Cardiac atrium fibroblast (primary cell): ENCODE results near the genes BCL2L15, HIPK1 and BCAS2.

DNA sequence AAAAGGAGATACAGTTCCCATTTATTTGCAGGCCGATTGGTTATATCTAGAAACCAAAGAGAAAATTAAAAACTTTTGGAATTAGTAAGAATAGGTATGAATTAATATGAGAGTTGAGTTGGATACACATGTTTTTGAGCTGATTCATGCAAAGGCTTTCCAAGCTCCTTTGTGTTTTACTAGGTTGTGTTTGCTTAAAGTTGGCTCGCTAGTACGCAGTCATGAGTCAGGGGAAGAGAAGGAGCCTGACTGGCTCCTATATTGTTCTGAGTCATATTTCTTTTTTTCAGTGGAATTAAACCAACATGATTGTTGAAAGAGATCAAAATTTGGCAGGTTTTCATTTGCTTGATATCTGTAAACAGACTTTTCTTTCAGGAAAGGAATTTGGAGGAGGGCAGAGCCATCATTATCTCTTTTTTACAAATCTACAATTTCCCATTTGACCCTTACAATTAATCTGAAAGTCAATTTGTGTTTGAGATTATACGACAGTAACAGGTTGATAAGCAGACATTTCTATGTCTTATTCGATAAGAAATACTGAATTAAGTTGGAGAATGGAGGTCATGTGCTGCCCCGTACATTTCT, 66.7 kb downstream of the MAGI3 start:
- RAMPAGE, long total RNA = no peak

DNA sequence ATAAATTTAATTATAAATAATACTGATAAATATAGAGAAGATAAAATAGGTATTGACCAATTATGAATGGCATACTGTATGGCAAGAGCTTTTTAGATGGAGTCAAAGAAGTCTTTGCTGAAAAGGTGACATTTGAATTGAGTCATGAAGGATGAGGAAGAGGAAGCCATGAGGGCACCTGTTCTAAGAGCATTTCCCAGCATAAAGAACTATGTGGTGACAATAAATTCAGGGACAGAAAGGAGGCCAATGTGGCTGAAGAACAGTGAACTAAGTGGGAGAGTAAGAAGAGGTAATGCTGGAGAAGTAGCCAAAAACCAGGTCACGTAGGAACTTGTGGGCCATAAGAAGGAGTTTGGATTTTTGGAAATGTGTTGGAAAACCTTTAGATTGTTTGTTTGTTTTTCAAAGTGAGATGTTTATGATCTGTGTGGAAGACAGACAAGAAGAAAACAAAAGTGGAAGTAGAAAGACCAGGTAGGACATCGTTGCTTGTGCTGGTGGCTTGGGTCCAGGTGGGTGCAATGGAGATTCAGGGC, 67.5 kb downstream of the MAGI3 start:
- RAMPAGE, long total RNA = no peak

DNA sequence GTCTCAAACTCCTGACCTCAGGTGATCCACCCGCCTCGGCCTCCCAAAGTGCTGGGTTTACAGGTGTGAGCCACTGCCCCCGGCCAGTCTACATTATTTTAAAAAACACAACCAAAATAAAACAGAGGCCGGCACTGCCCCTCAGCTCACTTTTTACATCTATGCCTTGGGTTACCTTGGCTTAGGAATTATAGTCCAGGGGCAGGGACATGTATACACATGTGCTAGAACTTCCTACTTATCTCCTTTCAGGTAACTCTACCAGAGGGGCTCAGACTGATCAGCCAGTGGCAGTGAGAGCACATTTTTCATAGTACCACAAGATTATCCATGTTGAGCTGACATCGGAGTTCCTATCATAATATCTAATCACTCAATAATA, 17.8 kb downstream of the BCL2L15 start:
- RAMPAGE, long total RNA = no peak

GRCh38 chr1:113886842-113887870, at the start of gene BCL2L15:
TSS of gene BCL2L15 (minus strand) at chr1:113887581.
- RAMPAGE, long total RNA = no peak

DNA sequence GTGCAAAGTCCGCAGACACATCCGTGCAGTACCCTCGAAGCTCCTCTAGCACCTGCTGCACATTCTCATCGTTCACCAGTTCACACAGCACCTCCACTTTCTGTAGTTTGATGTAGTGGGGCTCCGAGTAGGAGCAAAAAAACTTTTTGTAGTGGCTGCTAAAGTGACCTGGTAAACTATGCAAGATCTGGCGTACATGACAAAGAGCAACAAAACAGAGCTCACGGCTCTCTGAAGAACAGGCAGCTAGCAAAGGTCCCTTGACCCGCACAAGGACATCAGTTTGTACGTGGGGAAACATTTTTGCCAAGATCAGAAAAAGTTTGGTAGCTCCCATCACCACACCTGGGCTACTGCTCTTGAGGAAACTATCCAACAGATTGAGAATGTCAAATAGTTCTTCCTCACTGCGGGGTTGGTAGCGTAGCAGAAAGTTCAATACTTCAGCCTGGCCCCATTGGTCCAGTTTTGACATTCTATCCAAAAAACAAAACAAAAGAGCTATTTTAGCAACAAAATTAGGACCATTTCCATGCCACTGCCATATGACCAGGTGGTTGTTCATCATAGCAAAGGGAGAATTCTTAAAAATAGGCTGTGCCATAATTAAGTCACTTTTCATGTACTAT, 4.6 kb downstream of the AP4B1 start:
- RAMPAGE, long total RNA = no peak

- RAMPAGE, long total RNA = no peak
Measured at GRCh38 chr1:113928840-113929414, at the start of gene HIPK1. TSS of gene HIPK1 (plus strand) at chr1:113929324.

DNA sequence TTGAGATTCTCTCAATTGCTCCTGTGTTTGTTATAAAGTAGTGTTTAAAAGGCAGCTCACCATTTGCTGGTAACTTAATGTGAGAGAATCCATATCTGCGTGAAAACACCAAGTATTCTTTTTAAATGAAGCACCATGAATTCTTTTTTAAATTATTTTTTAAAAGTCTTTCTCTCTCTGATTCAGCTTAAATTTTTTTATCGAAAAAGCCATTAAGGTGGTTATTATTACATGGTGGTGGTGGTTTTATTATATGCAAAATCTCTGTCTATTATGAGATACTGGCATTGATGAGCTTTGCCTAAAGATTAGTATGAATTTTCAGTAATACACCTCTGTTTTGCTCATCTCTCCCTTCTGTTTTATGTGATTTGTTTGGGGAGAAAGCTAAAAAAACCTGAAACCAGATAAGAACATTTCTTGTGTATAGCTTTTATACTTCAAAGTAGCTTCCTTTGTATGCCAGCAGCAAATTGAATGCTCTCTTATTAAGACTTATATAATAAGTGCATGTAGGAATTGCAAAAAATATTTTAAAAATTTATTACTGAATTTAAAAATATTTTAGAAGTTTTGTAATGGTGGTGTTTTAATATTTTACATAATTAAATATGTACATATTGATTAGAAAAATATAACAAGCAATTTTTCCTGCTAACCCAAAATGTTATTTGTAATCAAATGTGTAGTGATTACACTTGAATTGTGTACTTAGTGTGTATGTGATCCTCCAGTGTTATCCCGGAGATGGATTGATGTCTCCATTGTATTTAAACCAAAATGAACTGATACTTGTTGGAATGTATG, 4.9 kb upstream of the OLFML3 start:
- RAMPAGE, long total RNA = no peak

DNA sequence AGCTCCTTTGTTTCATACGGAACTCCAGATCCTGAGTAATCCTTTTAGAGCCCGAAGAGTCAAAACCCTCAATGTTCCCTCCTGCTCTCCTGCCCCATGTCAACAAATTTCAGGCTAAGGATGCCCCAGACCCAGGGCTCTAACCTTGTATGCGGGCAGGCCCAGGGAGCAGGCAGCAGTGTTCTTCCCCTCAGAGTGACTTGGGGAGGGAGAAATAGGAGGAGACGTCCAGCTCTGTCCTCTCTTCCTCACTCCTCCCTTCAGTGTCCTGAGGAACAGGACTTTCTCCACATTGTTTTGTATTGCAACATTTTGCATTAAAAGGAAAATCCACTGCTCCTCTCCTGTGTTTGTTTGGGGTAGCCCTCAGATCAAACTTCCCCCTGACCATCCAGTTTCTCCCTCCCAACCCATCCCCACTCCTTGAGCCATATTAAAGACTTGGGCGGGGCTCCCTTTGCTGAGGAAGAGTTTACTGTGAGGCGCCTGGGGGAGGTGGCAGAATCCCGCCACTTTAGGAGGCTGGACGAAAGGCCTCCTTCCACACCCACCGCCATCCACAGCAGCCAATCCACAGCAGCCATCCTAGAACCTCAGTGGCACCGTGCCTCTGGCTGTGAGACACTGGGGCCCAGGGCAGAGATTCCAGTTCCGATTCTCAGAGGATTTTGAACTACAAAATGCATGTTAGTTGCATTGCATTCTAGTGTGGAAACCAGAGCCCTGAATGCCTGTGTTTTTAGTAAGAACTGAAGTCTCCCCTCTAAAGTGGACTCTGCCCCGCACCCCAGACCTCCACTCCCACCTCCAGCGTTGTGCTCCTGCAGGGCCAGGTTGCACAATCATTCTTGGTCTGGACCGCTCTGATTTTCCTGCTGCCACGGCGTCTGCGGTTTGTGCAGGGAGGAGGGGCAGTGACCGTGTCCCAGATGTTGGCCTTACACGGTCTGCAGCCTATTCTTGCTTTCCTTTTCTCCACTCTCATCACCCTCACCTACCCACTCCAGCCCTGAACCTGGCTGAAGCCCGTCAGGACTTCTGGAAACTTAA, 3.0 kb downstream of the OLFML3 start:
- RAMPAGE, long total RNA = no peak

GRCh38 chr1:114031892-114032788, 52.9 kb downstream of the OLFML3 start:
- RAMPAGE, long total RNA = no peak

- RAMPAGE, long total RNA = no peak
Measured at GRCh38 chr1:114339307-114339899, 171.6 kb downstream of the TRIM33 start.

DNA sequence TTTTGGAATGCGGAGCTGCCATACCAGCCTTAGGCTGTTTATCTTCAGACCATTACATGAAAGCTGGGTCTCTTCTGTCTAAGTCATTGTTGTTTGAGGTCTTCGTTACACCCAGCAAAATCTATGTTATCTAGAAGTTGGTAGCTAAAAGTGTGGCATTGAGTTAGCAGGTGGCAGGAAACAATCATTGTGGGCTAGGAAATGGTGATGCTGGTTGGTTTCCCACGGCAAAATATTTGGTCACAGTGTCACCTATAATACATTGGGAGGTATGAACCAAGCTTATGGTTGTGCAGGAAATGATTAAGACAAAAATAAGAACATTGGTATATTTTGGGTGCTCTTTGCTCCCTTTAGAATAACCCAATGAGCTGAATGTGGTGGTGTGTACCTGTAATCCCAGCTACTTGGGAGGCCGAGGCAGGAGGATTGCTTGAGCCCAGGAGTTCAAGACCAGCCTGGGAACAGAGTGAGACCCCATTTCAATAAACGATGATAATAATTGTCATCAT, 169.7 kb downstream of the TRIM33 start:
- RAMPAGE, long total RNA = no peak

DNA sequence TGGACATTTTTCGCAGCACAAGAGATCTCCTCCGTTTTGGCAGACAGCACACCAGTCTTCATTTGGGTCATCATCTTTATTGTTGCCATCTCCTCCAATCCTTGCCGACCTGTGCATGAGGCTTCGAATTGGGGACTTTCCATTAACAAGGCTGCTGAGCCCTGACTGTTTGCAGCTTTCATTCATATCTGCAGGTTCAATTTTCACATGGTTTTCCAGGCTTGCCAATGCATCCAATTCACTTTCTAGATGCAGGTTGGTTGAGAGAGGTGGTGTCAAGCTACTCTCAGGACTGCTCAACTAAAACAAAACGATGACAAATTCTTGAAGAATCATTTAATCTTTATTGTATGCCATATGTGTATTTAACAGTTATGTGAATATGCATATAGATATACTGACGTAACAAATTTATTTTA, 105.5 kb downstream of the TRIM33 start:
- RAMPAGE, long total RNA = no peak

GRCh38 chr1:114581277-114582309, at the start of gene BCAS2:
TSS of gene BCAS2 (minus strand) at chr1:114581615.
- RAMPAGE, long total RNA = start-site peak on the minus strand at chr1:114581603-114581628, 573 and 228 reads in 2 replicates

DNA sequence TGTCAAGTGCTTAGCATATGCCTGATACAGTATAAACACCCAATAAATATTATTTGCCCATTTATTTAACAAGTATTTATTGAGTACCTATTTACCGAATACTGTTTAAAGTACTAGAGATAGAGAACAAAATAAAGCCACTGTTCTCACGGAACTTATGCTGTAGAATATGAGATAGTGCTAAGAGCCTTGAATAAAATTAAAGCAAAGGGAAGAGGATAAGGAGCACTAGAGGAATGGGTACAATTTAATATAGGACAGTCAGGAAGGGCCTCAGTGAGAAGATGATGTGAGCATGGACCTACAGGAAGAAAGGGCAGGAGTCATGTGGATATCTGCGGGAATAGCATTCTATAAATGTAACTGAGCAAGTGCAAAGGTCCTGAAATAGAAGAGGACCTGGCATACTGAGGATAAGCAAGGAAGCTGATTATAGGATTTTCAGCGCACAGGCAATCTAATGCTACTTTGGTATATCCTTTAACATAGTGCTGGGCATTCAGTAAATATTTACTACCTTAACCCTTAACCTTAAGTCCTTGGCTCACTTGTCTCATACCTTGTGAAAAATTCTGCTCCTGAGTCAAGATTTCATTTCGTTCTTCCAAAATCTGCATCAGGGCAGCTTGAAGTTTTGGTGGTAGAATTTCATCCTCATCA, 12.6 kb upstream of the BCAS2 start:
- RAMPAGE, long total RNA = no peak

DNA sequence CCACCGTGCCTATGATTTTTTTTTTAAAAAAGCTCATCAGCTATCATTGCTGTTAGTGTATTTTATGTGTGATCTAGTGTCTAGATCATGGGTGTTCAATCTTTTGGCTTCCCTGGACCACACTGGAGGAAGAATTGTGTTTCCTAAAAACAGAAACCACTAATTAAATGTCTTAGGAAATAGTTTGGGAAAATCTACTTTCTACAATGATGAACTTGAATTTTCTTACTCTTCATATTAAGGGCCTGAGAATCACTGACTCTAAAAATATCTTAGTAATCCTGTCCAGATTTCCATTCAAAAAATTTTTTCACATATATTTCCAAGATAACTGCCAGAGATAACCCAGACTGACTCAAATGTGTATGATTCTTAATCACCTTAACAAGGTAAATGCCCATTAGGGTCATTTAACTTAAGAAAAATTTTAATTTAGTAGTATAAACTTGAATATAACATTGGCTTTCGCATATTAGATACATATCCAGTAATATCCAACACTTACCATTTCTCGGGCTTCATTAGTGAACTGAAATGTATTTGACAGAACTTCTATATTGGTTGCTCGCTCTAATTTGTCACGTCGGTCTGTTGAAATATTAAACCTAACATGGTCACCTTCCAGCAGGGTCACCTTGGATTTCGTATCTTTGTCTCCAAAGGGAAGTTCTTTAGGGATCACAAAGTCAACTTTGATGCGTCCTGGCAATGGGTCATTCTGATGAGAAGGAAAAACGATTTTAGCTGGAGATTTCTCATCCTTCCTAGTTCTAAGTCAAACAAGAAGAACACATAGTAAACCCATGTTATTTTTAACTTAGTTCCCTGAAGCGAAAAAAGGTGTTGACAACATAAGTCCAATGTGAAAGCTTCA, 15.8 kb upstream of the NRAS start:
- RAMPAGE, long total RNA = no peak

GRCh38 chr1:114741833-114742282, 15.9 kb downstream of the CSDE1 start:
- RAMPAGE, long total RNA = no peak

GRCh38 chr1:115090573-115091026, 1.3 kb upstream of the TSPAN2 start:
- RAMPAGE, long total RNA = no peak

DNA sequence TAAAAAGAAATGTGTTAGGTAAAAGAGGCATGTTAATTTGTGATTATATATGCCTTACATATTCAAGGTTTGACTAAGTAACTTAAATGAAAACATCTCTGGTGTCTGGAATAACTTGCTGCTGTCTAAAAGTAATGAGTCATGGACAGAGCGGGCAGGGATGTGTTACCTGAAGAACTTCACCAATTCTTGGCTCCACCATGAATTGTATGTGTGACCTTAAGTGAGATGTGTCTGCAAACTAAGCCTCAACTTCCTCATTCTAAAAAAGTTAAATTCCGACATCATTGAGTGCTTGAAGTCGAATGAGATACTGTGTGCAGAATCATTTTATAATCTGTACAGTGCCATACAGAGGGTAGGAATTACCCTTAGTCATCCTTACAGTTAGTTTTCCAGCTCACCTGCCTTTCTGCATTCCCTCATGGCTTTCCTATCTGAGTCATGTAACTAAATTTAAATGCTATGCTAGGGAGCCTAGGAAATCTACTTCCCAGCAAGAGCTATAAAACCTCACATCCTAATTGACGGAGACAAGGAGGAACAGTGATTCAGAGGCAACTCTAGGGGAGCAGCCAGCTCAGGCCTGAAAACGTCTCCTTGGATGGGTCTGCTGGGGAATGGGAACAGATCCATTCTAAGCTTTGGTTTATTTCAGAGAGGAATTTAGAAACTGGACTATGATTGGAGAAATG, 100.7 kb upstream of the TSPAN2 start:
- RAMPAGE, long total RNA = no peak

- RAMPAGE, long total RNA = no peak
Measured at GRCh38 chr1:115283931-115284652, 54.0 kb downstream of the NGF start.

DNA sequence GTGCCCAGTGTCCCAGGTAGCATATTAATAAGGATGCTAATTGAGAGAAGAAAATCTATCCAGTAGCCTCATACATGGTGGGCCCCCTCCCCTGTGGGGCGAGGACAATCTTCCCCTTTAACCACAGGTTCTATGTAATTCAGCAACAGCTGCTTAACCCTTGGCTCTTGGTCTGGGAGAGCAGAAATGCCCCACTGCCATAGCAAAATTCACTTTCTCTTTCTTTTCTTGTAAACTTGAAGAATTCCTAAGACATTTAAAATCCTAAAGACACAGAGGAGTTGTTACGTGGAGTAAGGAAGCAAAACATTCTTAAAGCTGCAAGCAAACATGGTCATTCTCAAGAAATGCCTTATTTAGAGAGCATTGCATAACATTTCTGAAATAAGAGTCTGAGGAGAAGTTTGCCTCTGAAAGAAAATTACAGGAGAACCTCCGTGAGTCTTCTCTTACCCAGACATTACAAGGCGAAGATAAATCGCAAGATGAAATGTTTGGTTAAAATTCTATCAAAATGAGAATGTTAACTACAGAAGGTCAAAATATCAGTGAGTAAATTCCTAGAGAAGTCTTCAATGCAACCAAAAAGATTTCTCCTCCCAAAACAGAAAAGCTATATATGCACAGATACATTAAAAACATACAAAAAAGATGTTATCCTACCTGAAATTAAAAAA, 6.1 kb downstream of the NGF start:
- RAMPAGE, long total RNA = no peak